Mammary epithelial cell (primary cell): ENCODE measurements around a stretch of chr13.

- CAGE, long polyA plus RNA: no peak
- RRBS: no CpG with 5 or more reads among the region's 6 CpGs
These were observed 109.4 kb downstream of the ABCC4 start for GRCh38 chr13:95191739-95192302.

DNA sequence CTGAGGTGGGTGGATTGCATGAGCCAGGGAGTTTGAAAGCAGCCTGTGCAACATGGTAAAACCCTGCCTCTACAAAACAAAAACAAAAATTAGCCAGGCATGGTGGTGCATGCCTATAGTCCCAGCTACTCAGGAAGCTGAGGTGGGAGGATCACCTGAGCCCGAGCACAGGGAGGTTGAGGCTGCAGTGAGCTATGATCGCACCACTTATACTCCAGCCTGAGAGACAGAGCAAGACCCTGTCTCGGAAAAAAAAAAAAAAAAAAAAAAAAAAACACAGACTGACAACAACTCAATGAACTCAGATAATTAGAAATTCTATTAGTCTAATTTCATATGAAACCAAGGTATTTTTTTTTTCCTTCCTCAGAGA is 22.7 kb downstream of the ABCC4 start:
- CAGE, long polyA plus RNA: no peak
- RRBS: no CpG with 5 or more reads among the region's 3 CpGs

DNA sequence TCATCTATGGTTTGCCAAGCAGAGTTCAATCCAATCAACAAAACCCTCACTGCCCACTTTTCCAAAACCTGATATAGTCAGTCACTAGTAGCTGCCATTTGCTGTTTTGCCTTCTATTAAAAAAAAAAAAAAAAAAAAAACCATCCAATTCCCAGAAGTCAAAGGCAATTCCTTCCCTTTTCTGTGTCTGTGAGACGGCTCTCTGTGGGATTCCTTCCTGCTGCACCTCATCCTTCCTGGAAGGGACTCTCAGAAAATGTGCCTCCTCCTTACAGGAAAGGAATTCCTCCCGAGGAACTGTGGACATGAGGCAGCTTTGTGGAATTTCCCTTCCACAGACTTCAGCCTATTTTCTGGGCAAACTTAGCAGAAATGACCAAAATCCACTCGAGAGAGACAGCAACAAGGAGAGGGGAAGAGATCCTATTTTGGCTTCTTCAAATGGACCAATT is 20.8 kb downstream of the ABCC4 start:
- CAGE, long polyA plus RNA: no peak
- RRBS: no CpG with 5 or more reads among the region's 3 CpGs

- CAGE, long polyA plus RNA: no peak
- RRBS: no CpG with 5 or more reads among the region's 4 CpGs
These were observed 53.4 kb upstream of the ABCC4 start for GRCh38 chr13:95354553-95355194.

DNA sequence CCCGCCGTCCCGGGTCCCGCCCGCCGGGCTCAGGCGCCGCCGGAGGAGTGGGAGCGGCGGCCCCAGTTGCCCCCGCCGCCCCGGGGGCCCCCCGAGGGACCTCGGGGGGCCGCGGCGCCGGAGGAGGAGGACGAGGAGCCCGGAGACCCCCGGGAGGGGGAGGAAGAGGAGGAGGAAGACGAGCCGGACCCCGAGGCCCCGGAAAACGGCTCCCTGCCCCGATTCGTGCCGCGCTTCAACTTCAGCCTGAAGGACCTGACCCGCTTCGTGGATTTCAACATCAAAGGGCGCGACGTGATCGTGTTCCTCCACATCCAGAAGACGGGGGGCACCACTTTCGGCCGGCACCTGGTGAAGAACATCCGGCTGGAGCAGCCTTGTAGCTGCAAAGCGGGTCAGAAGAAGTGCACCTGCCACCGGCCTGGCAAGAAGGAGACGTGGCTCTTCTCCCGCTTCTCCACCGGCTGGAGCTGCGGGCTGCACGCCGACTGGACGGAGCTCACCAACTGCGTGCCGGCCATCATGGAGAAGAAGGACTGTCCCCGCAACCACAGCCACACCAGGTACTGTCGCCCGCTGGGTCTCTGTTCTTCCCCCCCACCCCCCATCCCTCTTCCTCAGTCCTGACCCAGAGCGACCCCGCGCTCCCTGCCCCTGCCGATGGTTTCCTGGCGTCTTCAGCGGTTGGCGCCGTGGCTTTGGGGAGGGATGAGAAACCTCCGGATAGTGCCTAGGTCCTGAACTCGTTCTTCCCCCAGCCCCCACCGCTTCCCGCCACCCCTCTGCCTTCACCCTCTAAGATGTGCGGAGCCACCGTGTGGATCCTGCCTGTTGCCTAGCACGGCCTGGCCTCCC is 1.3 kb downstream of the HS6ST3 start:
- CAGE, long polyA plus RNA: no peak
- RRBS: 5% methylated on average over 20 of the region's 71 CpGs

GRCh38 chr13:97223104-97223987 is 1.2 kb downstream of the MBNL2 start:
- CAGE, long polyA plus RNA: no peak
- RRBS: no CpG with 5 or more reads among the region's 8 CpGs

GRCh38 chr13:97256959-97257571 is 34.9 kb downstream of the MBNL2 start:
- CAGE, long polyA plus RNA: no peak
- RRBS: no CpG with 5 or more reads among the region's 5 CpGs

DNA sequence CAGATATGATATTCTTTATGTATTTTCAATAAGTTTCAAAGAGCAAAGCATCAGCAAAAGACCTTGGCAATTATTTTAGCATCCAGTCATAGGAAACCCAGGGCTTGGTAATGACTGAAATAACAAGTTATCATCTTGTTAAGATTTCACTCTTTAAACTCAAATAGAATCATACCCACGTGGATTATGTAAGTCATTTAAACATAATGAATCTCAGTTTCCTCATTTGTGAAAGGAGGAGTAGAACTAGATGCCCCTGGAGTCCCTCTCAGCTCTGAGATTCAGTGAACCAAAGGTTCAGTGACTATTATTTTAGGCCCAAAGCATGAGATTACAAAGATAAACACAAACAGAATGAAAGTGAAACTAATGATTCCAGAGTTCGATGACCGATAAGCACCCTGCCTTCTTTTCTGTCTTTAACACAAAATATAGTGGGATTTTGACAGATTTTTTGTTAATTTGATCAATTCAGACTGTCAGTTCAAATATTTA is 64.8 kb upstream of the RAP2A start:
- CAGE, long polyA plus RNA: no peak
- RRBS: no CpG with 5 or more reads among the region's 3 CpGs

- CAGE, long polyA plus RNA: no peak
- RRBS: no CpG with 5 or more reads among the region's 8 CpGs
These were observed 62.6 kb upstream of the RAP2A start for GRCh38 chr13:97371116-97371938.

- CAGE, long polyA plus RNA: no peak
- RRBS: no CpG with 5 or more reads among the region's 13 CpGs
These were observed 59.0 kb upstream of the RAP2A start for GRCh38 chr13:97374780-97375652.

DNA sequence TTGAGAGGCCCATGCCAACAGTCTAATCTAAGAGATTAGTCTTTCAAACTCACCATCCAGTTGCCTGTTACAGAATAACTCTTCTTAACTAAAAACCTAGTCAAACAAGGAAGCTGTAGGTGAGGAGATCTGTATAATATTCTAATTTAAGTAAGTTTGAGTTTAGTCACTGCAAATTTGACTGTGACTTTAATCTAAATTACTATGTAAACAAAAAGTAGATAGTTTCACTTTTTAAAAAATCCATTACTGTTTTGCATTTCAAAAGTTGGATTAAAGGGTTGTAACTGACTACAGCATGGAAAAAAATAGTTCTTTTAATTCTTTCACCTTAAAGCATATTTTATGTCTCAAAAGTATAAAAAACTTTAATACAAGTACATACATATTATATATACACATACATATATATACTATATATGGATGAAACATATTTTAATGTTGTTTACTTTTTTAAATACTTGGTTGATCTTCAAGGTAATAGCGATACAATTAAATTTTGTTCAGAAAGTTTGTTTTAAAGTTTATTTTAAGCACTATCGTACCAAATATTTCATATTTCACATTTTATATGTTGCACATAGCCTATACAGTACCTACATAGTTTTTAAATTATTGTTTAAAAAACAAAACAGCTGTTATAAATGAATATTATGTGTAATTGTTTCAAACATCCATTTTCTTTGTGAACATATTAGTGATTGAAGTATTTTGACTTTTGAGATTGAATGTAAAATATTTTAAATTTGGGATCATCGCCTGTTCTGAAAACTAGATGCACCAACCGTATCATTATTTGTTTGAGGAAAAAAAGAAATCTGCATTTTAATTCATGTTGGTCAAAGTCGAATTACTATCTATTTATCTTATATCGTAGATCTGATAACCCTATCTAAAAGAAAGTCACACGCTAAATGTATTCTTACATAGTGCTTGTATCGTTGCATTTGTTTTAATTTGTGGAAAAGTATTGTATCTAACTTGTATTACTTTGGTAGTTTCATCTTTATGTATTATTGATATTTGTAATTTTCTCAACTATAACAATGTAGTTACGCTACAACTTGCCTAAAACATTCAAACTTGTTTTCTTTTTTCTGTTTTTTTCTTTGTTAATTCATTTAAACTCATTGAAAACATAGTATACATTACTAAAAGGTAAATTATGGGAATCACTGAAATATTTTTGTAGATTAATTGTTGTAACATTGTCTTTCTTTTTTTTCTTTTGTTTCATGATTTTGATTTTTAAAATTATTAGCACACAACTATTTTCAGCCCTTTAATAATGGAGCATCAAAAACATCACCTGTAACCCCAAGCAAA is 41.3 kb upstream of the RAP2A start:
- CAGE, long polyA plus RNA: no peak
- RRBS: no CpG with 5 or more reads among the region's 9 CpGs

DNA sequence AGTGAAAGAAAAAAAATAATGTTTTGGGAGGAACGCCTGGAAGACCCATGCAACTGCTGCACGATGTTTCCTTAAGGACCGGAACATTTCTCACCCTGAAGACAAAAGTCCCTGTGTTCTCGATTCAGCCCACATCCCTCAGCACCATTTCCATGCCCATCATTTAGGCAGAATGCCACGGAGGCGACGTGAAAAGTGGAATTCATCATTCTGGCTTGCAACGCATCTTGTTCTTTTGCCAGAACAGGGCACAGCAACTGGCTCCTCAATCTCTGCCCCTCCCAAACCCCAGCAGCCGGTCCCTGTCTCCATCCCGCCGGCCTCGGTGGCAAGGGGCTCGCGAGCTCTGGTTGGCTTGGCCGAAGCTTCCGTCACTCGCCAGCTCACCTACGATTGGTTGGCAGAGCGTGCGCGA is 1.3 kb upstream of the RAP2A start:
- CAGE, long polyA plus RNA: no peak
- RRBS: no CpG with 5 or more reads among the region's 21 CpGs

GRCh38 chr13:97455939-97456605 is 22.1 kb downstream of the RAP2A start:
- CAGE, long polyA plus RNA: no peak
- RRBS: no CpG with 5 or more reads among the region's 4 CpGs

DNA sequence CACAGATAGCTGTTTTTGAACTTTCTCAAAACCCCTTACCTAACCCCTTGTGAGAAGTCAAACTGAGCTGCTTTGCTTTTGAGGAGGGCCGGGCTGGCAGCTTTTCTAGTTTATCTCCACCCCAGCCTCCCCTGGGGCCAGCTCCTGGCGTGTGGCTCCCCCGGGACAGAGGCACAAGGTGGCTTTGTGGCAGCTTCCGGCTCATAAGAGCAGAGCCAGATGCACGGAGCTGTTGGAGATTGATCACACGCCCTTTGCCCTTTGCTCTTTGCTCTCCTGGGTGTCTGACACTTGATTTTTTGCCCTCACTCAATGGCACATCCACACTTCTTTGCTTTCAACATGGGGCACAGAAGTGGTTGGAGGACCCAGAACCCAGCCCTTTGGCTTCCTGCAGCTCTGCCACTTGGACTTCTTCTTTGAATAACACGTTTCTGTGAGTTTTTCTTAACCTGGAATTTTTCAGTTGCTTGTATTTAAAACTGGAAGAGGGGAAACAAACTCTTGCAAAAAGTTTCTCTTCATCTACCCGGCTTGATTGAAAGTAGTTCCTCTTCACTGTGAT is 25.0 kb upstream of the RNF113B start:
- CAGE, long polyA plus RNA: no peak
- RRBS: 86% methylated on average over 3 of the region's 8 CpGs

- CAGE, long polyA plus RNA: no peak
- RRBS: no CpG with 5 or more reads among the region's 13 CpGs
These were observed 129.5 kb downstream of the STK24 start for GRCh38 chr13:98447269-98447951.

- CAGE, long polyA plus RNA: no peak
- RRBS: no CpG with 5 or more reads among the region's 25 CpGs
These were observed 128.8 kb downstream of the STK24 start for GRCh38 chr13:98447952-98448647.

DNA sequence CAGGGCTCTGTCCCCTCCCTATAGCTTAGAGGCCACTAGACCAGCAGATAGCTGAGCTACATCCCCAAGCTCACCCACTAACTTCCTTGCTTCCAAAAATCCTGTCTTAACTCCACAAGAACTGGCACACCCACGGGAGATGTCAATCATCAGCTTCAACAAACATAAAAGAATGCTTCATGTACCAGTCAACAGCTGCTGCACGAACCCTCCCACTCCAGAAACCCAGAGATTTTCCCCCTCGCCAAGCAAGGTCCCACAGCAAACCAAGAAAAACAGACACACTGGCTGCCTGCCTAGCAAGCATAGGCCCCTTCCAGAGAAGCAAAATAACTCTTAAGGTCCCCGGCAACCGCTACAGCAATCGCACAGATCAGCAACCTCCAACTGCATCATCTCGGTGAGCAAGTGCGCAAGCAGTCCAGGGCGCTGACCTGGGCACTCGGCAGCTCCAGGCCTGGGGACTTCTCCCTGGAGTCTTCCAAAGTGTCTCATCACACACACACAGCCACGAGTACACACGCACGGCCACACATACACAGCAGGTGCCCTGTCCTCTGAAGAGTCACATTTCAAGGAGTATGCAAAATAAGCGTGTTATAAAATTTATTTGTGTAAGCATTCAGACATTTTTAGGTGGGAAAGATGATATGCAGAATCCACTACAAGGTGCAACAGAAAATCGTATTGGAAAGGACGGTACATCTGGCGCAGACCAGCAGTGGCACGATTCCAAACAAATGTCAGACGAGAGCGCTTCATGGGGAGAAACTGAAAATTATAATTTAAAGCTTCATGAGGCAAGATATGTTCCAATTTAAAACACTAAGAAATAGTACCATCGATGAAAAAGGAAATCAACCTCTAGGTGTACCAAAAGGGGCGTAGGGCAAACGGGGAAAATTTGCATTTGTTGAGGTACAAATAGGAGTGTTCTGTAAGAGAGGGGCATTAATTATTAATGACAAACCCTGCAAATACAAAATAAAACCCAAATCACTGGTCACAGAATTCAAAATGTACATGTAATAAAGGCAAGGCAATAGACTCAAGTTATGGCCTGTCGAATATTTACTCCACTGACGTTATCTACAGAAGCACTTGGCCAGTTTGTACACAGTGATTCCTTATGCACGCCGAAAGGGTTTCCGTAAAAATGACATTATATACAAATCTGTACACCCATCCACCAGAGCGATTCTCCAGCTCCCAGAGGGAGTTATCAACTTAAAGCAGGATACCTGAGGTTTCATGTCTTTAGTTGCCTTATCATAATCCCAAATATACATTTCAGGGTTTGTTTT is 124.9 kb downstream of the STK24 start:
- CAGE, long polyA plus RNA: no peak
- RRBS: no CpG with 5 or more reads among the region's 29 CpGs

- CAGE, long polyA plus RNA: no peak
- RRBS: no CpG with 5 or more reads among the region's 10 CpGs
These were observed 105.7 kb downstream of the STK24 start for GRCh38 chr13:98470971-98471759.

- CAGE, long polyA plus RNA: no peak
- RRBS: no CpG with 5 or more reads among the region's 2 CpGs
These were observed 73.9 kb downstream of the STK24 start for GRCh38 chr13:98502997-98503434.

- CAGE, long polyA plus RNA: no peak
- RRBS: no CpG with 5 or more reads among the region's 5 CpGs
These were observed 73.1 kb downstream of the STK24 start for GRCh38 chr13:98503754-98504298.